ENCODE measurements around a stretch of chr1.

GRCh38 chr1:14698866-14699713, 100.6 kb downstream of the KAZN start:
- PRO-cap = no peak

DNA sequence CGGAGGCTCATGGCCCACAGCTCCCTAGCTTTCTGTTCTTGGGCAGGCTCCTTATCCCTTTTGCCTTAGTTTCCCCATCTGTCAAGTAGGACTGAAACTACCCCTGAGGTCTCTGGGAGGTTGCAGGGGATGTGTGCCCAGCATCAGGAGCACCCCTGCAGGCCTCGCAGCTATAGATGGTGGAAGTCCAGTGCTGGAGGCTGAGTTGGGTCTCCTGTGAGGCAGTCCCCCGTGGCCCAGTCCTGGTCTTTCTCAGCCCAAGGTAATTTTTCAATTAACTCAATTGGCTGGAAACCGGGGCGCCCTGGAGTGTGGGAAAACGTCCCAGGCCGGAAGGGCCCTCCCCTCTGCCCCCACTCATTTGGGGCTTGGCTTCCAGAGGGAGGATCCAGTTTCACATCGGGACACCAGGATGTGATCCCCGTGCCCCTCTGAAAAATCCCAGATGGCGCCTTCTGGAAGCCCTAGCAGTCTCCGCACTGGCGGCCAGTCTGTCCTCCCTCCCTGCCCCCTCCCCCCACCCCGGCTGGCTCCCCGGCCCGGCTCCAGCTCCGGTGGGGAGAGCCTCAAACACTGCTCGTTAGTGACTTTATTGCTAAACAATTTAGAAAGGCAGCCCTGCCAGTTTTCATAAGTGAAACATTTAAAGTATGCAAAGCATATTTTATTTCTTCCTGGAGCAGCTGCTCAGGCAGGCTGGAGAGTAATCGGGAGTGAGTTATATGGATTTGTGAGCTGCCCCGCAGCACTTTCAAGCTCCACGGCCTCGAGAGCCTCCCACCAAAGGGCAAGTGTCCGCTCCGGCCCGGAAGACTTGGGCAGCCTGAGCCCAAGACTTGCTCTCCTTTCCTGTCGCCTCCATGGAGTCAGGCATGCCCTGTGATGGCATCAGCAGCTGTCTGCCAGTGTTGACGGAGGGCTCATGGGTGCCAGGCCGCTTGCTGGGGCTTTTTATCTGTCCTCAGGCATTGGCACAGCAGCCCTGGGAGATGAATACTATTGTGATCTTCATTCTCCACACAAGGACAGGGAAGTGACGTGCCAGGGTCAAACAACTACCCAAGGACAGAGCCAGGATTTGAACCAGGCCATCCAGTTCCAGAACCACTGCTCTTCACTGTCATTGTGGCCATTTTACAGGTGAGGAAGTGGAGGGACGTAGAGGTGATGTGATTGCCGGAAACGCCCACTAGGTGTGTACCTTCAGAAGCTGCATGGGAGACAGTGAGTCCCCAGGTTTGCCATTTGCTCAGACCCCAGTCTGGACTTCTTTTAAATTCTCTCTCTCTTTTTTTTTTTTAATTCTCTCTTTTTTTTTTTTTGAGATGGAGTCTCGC, 208.0 kb upstream of the TMEM51 start:
- PRO-cap = no peak

- PRO-cap = no peak
These were observed 34.8 kb downstream of the TMEM51 start for GRCh38 chr1:15187975-15189149.

DNA sequence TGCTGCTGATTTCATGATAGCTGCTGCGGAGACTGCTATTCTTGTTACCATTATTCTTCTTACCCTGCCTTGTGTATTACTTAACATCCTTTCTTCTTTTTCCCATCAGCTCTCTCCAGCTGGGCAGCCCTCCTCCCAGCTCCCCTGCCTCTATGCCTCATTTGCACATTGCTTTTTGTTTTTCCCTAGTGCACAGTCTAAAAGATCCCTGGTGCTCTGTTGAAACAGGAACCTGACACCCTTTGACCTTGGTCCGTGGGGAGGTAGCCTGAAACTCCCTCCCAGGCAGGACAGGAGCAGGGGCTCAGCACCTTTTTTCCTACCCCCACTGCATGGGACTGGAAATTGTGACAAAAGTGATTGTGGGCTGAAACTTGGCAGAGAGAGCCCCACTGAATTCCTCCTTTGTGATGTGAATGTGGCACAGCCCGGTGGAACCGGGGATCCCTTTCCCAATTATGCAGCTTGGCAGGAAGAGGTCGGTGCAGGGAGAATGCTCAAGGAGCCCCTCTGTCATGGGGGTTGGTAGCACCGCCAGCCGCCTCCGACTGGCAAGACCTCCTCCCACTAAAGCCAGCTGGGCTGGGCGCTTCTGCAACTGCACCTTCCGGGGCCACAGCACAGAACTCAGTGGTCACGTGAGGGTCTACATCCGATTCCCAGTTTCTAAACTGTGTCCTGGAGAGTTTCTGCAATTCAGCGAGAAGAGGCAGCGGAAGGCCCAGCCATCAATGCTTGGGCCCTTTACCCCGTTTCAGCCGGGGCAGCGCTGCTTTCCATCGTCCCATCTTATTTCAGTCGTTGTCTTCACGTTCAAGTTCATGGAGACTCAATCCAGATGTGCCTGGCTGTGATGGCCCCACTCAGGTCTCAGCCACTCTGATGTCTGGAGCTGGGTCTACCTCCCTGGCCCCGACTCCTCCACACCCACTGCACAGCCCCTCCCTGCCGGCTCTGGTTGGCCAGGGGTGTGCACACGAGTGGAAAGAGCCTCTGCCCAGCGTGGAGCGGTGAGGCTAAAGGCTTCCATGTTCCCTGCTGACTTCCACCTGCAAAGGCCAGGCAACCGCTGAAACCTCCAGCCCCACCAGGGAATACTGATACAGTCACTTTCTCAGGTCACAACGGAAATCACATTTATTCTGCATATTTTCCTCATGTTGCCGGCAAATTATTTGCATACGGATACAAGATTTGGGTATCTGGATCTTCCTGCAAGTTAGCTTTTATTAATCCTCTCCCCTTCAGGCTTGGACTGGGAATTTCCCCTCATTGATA, 39.9 kb upstream of the FHAD1 start:
- PRO-cap = no peak

GRCh38 chr1:15213278-15213784, 33.7 kb upstream of the FHAD1 start:
- PRO-cap = no peak

- PRO-cap = no peak
These were observed 25.9 kb upstream of the FHAD1 start for GRCh38 chr1:15221097-15221450.

GRCh38 chr1:15324784-15325278, 77.8 kb downstream of the FHAD1 start:
- PRO-cap = no peak

DNA sequence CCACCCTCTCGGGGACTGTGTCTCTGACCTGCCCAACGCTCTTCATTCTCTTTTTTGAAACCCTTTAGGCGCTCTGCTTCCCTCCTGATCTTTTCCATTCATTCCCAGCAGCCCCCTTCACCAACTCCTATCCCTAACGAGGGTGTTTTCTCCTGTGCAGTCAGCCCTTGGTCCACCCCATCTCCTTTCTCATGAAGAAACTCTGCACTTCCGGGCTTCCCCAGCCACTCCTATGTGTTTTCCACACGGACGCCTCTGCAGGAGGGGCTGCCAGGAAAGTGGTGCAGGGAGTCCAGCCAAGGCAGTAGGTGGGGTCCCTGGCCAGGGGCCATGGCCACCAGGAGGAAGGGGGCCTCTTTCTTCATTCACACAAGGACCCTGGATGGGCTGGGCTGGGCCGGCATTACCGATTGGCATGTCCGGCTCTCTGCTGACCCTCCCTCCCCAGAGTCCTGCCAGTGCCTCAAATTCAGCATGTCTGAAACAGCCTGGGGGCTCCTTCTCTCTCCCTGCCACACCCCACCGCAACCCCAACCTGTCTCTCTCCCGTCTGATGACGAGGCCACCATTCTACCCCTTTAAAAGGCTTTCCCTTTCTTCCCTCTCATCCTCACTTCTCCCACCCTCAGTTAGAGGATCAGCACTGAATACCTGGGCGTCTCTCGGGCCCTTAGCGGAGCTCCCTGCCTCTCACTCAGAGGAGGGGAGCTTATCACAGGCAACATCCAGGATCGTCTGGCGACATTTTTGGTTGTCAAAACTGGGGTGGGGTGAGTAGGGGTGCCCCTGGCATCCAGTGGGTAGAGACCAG, 72.7 kb upstream of the EFHD2 start:
- PRO-cap = no peak

DNA sequence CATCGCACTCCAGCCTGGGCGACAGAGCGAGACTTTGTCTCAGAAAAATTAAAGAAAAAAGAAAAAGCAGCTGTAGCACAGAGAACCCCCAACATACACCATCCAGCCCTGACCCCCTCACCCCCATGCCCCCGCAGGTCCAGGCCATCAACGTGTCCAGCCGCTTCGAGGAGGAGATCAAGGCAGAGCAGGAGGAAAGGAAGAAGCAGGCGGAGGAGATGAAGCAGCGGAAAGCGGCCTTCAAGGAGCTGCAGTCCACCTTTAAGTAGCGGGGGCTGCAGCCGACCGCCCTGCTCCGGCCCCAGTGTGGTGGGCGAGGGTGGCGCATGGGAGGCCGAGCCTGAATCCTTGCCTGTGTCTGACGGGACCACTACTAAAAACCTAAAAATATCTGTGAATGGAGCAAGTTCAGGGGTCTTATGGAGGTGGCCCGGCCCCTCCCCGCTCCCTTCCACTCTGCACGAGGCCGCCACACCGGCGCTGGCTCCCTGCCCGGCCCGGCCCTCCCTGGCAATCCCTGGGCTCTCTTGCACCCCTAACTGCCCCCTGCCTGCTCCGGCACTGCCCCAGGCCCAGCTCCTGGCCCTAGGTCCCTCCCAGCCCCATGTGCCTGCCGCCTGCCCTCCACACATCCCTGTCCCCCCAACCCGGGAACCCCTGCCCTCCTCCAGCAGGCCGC, 9.6 kb upstream of the CTRC start:
- PRO-cap = no peak

DNA sequence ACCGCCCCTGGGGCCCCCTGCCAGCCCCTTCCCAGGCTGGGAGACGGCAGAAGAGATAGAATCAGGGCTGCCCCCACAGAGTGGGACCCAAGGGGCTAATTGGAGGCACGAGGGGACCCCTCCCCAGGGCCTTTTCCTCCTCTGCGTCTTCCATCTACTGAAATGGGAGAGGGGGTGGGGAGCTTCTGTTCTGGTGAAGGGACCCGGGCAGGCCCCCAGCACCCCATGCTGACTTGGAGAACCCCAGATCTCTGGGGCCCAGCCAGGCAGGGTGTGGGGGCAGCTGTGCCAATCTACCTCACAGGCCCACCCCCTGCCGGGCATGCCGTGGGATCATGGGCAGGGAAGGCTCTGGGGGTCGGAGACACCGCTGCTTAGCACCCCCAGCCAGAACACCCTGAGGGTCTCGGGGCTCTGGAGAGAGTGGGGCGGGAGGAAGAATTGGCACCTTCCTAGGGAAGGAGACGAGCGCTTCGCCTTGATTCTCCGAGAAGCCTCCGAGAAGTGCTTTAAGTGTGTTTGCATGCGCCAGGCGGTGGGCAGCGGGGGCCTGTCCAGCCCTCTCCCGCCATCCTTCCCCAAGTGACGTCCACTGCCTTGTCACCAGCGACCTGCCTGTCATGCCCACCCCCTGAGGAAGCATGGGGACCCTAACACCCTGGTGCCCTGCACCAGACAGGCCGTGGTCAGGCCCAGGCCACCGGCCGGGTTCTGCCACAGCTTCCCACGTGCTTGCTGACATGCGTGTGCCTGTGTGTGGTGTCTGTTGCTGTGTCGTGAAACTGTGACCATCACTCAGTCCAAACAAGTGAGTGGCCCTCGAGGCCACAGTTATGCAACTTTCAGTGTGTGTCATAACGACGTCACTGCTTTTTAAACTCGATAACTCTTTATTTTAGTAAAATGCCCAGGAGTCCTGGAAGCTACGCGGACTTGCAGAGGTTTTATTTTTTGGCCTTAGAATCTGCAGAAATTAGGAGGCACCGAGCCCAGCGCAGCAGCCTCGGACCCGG, 8.8 kb upstream of the CTRC start:
- PRO-cap = no peak

GRCh38 chr1:15573217-15574054, 11.4 kb downstream of the AGMAT start:
- PRO-cap = no peak

DNA sequence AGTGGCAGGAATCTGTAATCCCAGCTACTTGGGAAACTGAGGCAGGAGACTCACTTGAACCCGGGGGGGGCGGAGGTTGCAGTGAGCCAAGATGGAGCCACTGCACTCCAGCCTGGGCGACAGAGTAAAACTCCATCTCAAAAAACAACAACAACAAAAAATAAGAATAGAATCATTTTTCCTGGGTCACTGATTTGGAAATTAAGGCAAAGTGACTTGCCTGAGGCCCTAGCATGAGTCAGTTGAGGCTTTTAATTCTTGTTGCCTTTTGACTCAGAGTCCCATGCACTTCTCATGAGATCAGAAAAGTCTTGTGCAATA, 3.6 kb upstream of the PLEKHM2 start:
- PRO-cap = no peak

DNA sequence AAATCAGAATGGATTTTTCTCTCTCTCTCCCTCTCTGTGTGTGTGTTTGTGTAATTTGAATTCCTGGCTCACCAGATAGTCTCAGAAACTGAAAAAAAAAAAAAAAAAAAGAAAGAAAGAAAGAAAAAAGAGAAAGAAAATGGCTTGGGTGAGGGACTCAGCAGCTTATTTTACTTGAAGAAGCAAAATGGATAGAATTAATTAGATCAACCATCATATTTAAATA, 1.2 kb downstream of the PLEKHM2 start:
- PRO-cap = no peak

DNA sequence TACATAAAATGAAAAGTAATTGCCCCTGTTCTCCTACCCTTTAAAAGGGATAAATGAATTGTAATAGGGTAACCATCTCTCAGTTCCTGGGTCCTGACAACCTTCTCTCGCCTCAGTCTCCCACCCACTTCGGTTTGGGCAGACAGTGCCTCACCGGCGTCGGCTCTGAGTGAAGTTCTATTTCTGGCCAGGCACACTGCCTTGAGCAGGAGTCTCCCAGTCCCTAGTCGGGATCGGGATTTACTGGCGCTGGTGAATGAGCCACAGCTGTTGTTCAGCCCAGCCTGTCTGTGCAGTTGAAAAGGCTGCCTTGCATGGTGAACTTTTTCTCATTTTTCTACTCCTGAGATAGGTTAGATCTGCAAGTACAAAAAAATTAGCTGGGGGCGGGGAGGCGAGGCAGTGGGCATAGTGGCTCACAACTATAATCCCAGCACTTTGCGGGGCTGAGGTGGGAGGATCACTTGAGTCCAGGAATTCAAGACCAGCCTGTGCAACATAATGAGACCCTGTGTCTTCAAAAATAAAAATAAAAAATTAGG, 7.4 kb downstream of the PLEKHM2 start:
- PRO-cap = no peak

GRCh38 chr1:15696940-15697795, 13.0 kb downstream of the PLEKHM2 start:
- PRO-cap = no peak

DNA sequence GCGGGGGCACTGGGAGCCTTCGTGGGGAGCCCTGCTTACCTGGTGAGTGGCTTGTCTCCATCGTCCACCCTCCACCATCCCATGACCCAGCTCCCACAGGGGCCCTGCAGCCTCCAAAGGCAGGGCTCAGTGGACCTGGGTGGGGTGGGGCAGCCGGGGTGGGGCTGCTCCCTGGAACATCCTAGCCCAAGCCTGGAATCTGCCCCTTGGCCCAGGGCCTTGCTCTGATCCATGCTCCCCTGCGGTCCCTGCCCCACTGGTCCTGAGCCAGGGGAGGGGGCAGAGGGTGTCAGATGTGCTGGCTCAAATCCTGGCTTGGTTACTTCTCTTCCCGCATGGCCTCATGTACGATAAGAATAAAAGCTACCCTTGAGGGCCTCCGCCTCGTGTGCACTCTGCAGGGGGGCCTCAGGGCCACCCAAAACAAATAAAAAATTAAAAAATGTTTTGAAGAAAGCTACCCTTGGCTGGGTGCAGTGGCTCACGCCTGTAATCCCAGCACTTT, 816 bp downstream of the SLC25A34 start:
- PRO-cap = no peak

- PRO-cap = no peak
These were observed 3.1 kb downstream of the FBLIM1 start for GRCh38 chr1:15761564-15762160.

DNA sequence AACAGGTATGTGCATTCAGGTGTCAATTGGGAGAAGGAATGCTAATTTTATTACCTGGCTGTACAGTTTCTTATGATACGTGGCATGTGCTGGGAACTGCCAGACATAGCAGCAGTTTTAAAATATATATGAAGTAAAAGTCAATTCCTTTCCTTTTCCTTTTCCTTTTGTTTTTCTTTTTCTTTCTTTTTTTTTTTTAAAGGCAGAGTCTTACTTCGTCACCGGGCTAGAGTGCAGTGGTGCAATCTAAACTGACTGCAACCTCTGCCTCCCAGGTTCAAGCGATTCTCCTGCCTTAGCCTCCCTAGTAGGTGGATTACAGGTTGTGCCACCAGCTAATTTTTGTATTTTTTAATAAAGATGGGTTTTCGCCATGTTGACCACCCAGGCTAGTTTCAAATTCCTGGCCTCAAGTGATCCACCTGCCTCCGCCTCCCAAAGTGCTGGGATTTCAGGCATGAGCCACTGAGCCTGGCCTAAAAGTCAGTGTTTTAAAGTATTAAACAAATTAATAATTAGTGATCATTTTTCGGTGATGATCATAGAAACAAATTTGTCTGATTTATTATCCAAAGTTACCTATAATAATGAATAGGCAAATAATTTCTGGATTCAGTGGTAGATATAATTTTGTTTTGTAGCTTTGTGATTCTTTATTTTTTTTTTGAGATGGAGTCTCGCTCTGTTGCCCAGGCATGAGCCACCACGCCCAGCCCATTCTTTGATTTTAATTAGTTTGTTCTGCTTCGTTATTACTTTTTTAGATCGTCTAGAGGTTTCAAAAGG, 37.2 kb downstream of the SPEN start:
- PRO-cap = no peak

DNA sequence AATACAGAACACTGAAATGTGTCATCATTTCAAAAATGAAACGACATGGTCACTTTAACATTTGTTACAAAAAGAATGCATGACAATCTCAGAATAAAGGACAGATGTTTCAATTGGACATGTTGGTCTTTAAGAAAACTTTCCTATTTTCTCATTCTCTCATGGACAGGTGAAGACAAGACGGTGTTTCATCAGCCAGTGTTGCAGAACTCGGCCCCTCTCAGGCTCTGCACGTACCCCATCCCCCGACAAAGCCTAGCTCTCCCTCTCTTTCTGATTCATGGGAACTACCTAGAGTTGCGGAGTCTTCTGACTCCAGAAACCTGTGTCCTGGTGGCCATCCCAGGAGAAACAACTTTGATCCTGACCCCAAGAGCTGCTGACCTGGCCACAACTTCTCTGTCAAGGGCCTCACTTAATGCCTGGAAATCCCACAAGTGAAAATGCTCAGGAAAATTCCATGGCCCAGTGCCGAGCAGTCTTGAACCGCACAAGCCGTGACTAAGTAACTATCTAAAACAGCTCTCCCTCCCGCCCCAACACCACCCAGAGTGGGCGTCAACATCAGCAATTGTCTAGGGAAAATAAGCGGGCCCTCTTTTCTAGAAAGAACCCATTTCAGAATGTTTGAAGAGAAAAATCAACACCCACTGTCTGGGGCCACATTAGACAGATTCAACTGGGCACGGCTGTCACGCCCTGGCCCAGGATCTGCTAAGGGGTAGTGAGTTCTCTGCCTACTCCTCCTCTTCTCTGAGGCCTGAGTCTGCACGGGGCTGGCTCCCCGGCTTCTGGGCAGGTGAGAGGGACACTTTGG, 26.9 kb downstream of the ZBTB17 start:
- PRO-cap = no peak

- PRO-cap = no peak
These were observed 25.1 kb downstream of the ZBTB17 start for GRCh38 chr1:15950658-15951294.